ENCODE measurements around a stretch of chr12.

GRCh38 chr12:31362791-31363516, 37.0 kb upstream of the SINHCAF start:
- PRO-cap, 2 experiments = no peak in any of the 2 experiments

GRCh38 chr12:31554631-31555506, 36.1 kb downstream of the DENND5B start:
- PRO-cap, 2 experiments = no peak in any of the 2 experiments

DNA sequence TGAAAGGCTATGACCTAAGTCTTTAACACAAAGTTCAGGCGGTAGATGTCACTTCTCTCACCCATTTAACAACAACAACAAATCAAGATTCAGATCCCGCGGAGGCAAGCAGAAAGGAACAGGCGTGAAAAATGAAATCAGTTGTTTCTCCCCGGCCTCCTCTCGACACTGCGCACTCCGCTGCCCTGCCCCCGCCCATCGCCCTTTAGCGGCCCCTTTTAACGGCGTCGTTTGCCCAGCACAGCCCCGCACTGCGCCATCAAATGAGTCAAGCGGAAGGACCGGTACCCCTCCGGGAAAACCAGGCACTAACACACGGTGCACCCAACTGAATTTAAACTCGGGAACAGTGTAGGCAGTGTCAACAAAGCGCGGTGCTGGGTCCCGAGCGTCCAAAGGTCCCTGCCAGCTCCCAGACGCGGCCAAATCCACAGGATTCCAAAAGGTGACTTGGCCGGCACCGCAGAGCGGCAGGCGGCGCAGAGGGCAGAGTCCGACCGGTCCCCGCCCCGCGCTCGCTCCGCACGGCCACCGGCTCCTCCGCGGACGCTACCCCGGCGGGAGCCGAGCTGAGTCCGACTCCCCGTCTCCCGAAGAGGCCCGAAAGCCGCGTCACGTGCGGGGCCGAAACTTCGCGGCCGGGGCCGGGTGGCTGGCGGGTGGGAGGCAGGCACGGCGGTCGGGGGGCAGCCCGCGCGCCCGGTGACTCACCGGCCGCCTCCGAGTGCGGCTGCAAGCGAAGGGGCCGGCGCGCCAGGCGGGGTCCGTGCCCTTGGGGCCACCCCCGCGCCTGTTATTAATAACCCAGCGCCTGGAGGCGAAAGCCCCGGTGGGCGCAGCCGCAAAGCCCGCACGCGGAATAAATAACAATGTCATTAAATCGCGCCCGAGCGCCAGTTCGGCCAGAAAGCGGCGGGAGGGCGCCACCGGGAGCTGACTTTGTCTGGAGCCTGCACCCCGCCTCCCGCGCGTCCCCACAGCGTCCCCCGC, 966 bp downstream of the DENND5B start:
- PRO-cap, 2 experiments = peak in 2 of 2 experiments; most common plus-strand start position 441 of the sequence (in 2); most common minus-strand start position 170 of the sequence (in 1)

DNA sequence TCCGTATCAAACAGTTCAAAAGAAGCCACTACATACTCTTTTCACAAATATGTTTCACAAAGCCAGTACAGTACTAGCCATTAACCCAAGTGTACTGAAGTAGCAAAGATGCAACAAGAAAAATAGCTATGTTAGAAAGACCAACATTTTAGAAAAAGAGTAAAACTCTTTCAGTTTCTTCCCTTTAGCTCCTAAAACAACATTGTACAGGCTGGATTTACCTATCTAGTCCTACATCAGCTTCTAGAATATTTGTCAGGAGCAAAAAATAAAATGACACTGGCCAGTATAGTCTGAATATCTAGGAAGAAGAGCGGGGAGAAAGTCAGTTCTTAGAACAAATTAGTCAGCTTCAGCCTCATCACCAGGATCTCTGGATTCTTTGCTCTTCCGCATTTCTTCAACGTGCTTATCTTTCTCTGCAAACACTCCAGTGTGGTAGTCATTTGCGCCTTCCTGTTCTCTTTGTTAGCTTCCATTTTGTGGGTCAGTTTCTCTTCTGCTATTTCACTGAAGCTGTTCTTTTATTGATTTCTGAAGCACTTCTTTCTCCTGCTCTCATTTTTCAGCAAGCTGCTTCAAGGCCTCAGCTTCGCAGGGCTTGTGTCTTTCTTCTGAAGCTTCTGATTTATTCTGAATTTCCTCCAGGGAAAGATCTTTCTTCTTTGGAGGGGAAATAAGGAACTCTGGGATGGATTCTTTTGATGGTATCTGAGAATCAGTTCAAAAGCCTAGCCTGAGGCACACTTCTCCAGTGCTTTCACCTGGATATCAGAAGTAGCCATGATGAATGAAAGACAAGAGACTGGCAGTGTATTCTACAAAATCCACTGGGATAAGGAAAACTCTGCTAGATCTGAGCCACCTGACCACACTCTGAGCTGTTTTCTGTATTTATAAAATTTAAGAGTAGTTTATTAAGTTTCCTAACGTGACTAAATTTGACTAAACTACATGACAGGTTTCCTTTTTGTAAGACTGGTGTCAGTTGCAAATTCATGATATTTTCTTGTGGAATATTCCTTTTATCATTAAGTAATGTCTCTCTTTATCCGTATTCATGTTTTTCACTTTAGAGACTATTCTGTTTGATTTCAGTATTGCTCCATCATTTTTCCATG, 13.5 kb downstream of the AMN1 start:
- PRO-cap, 2 experiments = no peak in any of the 2 experiments

- PRO-cap, 2 experiments = no peak in any of the 2 experiments
Measured at GRCh38 chr12:31744369-31745033, 15.7 kb upstream of the AMN1 start.

- PRO-cap, 2 experiments = no peak in any of the 2 experiments
Measured at GRCh38 chr12:31754531-31754871, 25.7 kb upstream of the AMN1 start.

DNA sequence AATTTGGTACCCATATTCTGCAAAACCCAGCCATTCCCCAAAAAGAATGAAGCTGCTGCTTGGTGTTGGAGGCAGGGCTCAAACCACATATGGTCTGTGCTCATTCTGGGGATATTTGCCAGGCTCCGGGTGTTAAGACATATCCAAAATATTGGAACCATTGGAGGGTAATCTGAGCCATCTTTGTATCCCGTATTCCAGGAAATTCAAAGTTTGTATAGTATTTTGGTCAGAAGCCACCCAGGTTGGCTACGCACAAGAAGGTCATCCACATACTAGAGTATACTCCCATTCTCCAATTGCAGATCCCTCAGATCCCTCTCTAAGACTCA, 18.8 kb upstream of the RESF1 start:
- PRO-cap, 2 experiments = no peak in any of the 2 experiments

DNA sequence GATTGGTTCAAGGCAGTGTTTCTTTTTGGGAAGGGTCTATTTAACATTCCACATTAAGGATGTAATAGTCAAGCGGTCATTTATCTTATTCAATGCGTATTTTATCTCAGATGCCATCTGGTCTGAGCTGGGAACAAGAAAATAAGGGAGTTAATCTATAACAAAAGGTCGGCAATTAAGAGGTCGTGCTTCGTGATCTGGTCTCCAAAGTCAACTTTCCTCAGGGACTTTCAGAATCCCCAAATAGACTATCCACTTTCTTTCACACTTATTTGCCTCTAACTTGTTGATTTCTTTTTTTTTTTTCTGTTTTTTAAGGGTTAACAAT, 573 bp upstream of the RESF1 start:
- PRO-cap, 2 experiments = no peak in any of the 2 experiments

GRCh38 chr12:32252439-32252868, 145.8 kb downstream of the BICD1 start:
- PRO-cap, 2 experiments = no peak in any of the 2 experiments

DNA sequence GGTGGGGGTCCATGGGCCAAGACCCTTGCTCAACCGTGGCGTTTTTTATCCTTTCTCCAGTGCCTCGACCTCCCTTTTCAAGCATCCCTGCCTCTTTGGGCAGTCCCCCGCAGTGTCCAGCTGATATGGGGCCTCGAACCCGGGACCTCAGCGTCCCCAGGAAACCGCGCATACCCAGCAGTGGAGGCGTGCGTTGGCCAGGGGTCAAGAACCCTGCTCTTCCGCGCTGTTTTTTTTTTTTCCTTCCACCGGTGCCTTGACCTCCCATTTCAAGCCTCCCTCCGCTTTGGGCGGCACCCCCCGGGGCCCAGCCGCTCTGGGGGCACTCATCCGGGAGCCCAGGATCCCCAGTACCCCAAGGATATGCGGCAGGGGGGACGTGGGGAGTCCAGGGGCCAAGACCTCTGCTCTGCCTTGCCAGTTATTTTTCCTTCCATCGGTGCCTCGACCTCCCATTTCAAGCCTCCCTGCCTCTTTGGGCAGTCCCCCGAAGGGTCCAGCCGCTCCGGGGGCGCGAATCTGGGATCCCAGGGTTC, 325.8 kb downstream of the ALG10 start:
- PRO-cap, 2 experiments = no peak in any of the 2 experiments

DNA sequence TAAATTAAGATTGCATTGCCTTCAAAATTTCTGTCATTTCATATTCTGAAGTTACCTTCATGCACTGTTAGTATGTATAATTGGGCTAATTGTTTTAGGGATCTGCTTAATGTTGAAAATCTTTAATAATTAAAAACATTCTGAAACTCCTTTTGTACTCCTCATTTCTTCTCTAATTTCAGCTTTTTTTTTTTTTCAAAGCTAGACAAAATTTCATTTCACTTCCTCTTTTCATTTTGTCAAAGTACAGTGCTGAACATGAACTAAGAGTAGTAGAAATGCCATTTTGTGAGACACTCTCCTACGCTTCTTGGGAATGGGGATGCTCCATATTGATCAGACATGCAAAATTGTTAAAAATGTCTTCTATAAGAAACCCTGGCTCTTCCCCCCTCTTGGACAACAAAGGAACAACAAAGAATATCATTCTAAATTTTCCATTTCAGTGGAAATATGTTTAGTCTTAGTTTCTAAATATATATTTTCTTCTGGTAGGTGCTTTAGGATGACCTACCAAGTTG, 1.7 kb downstream of the ABCD2 start:
- PRO-cap, 2 experiments = no peak in any of the 2 experiments

DNA sequence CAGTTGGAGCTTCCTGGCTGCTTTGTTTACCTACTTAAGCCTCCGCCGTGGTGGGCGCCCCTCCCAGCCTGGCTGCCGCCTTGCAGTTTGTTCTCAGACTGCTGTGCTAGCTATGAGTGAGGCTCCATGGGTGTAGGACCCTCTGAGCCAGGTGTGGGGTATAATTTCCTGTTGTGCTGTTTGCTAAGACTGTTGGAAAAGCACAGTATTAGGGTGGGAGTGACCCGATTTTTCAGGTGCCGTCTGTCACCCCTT, 43.6 kb downstream of the C12orf40 start:
- PRO-cap, 2 experiments = no peak in any of the 2 experiments

DNA sequence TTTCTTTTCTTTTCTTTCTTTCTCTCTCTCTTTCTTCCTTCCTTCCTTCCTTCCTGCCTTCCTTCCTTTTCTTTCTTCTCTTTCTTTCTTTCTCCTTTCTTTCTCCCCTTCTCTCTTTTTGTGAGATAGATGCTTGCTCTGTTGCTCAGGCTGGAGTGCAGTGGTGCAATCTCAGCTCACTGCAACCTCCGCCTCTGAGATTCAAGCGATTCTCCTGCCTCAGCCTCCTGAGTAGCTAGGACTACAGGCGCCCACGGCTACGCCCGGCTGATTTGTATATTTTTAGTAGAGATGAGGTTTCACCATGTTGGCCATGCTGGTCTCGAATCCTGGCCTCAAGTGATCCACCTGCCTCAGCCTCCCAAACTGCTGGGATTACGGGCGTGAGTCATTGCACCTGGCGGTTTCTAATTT, 186.4 kb downstream of the C12orf40 start:
- PRO-cap, 2 experiments = no peak in any of the 2 experiments

DNA sequence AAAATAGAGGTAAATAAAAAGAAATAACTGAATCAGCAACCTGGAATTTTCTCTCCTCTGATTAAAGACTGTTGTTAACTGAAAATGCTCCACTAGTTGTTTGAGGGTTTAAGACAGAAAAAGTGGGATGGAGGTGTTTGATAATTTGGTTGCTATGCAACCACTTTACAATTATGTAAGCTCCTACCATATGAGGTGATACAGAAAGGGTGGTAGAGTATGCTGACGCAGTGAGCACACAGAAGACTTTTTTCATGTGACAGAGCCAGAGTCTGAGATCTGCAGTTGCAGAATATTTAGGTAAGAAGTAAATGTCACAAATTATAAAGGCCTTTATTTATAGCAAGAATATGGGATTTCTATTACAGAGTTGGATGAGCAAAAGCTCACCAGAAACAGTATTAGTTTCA, 50.5 kb upstream of the SLC2A13 start:
- PRO-cap, 2 experiments = no peak in any of the 2 experiments

- PRO-cap, 2 experiments = no peak in any of the 2 experiments
Measured at GRCh38 chr12:40158244-40159190, 52.6 kb upstream of the SLC2A13 start.

DNA sequence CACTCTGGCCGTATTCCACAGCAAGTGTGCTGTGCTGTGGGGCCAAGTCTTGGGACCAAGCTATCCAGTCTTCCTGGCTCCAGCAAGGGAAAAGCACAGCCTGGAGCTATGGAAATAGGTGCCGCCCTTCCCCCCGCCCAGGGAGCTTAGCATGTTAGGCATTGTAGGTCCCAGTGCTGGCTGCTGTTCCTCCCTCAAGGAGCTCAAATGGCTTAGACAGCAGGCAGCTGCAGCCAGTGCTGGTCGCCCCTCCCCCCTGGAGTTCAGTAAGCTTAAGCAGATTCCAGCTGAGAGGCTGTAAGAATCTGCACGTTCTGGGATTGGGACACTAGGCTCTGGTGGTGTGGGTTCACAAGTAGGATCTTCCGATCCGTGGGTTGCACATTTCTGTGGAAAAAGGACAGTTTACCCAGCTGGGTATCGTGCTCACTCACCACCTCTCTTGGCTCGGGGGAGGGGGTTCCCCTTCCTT, 127.2 kb downstream of the CNTN1 start:
- PRO-cap, 2 experiments = no peak in any of the 2 experiments

GRCh38 chr12:40827722-40828121, 135.5 kb downstream of the CNTN1 start:
- PRO-cap, 2 experiments = no peak in any of the 2 experiments

DNA sequence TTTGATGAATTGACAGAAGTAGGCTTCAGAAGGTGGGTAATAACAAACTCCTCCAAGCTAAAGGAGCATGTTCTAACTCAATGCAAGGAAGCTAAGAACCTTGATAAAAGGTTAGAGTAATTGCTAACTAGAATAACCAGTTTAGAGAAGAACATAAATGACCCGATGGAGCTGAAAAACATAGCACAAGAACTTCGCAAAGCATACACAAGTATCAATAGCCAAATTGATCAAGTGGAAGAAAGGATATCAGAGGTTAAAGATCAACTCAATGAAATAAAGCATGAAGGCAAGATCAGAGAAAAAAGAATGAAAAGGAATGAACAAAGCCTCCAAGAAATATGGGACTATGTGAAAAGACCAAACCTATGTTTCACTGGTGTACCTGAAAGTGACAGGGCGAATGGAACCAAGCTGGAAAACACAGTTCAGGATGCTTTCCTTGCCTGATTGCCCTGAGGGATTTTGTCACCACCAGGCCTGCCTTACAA, 93.3 kb downstream of the PDZRN4 start:
- PRO-cap, 2 experiments = no peak in any of the 2 experiments

GRCh38 chr12:42216197-42217277, 21.5 kb downstream of the YAF2 start:
- PRO-cap, 2 experiments = no peak in any of the 2 experiments

DNA sequence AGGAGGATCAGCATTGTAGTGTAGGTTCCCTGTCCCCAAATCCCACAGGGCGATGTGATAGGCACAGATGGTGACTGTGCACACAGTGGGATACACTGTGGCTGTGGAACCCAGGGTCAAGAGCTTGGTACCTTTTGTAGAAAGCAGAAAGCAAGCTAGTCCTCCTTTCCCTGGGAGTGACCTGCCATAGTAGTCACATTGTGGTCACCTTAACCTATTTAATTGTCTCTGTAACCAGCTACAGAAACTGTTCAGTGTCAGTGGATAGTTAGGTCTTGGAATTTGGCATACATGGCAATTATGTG, 30.3 kb downstream of the PPHLN1 start:
- PRO-cap, 2 experiments = no peak in any of the 2 experiments